Gastroesophageal sphincter (tissue), 4 donors: ENCODE data around the gene AKAIN1.

DNA sequence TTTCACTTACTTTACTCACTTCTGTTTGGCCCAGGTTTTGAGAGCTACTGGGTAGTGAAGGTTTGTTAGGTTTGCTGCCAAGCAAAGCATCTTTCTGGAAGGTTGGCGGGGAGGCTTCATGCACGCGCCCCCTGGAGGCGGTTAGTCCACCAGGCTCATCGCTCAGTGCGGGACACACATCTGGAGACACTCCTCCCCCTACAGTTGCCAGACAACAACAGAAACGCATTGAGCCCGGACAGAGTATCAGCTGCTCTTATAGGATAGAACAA, 90.5 kb downstream of the MYOM1 start:
- PRO-cap, result no peak
- RAMPAGE, long total RNA, 4 experiments, result no peak in any of the 4 experiments

GRCh38 chr18:3170386-3170749, 49.4 kb downstream of the MYOM1 start:
- PRO-cap, result no peak
- RAMPAGE, long total RNA, 4 experiments, result no peak in any of the 4 experiments

DNA sequence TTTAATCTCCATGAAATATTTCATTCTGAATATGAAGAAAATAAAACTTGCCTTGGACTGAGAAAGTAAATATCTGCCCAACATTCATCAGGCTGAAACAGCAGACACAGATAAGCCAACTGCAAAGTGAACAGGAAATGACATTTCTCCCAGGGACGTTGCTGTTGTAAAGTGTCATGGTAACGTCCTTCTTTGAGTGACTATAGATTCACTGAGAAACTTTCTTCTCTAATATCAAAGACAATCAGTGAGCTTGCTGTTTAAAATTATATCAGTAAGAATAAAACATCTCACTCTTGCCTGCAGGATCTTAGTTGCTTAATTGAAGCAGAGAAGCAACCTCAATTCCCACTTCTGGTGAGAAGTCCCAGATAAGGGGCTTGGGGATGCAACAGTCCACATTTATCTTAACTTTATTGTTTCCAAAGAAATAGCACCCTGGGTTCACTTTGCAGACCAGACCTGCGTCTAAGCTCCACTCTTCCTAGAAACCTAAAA, 6.2 kb downstream of the MYOM1 start:
- PRO-cap, result no peak
- RAMPAGE, long total RNA, 4 experiments, result no peak in any of the 4 experiments

GRCh38 chr18:3230980-3231566, 11.3 kb upstream of the MYOM1 start:
- PRO-cap, result no peak
- RAMPAGE, long total RNA, 4 experiments, result no peak in any of the 4 experiments

GRCh38 chr18:3257112-3258090, 4.5 kb upstream of the MYL12B start:
- PRO-cap, result no peak
- RAMPAGE, long total RNA, 4 experiments, result no peak in any of the 4 experiments

DNA sequence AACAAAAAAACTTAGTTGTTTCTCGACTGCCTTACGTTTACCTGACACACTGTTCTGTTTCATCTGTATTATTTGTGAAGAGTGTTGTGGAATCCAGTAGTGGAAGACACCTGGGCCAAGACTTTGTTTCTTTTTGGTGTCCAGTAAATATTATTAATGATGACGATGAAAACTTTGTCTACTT, 18.1 kb downstream of the MYL12B start:
- PRO-cap, result unidirectional peak, plus-strand start at position 75 of the sequence
- RAMPAGE, long total RNA, 4 experiments, result no peak in any of the 4 experiments

- PRO-cap, result no peak
- RAMPAGE, long total RNA, 4 experiments, result no peak in any of the 4 experiments
Measured at GRCh38 chr18:3447019-3447322, 3.0 kb upstream of the TGIF1 start.

- PRO-cap, result bidirectional peak, plus-strand start at chr18:3452726, minus-strand start at chr18:3452377
- RAMPAGE, long total RNA, 4 experiments, result no peak in any of the 4 experiments
Measured at GRCh38 chr18:3452213-3452969, 2.4 kb downstream of the TGIF1 start.

GRCh38 chr18:3520321-3520712, 70.3 kb downstream of the TGIF1 start:
- PRO-cap, result no peak
- RAMPAGE, long total RNA, 4 experiments, result no peak in any of the 4 experiments

DNA sequence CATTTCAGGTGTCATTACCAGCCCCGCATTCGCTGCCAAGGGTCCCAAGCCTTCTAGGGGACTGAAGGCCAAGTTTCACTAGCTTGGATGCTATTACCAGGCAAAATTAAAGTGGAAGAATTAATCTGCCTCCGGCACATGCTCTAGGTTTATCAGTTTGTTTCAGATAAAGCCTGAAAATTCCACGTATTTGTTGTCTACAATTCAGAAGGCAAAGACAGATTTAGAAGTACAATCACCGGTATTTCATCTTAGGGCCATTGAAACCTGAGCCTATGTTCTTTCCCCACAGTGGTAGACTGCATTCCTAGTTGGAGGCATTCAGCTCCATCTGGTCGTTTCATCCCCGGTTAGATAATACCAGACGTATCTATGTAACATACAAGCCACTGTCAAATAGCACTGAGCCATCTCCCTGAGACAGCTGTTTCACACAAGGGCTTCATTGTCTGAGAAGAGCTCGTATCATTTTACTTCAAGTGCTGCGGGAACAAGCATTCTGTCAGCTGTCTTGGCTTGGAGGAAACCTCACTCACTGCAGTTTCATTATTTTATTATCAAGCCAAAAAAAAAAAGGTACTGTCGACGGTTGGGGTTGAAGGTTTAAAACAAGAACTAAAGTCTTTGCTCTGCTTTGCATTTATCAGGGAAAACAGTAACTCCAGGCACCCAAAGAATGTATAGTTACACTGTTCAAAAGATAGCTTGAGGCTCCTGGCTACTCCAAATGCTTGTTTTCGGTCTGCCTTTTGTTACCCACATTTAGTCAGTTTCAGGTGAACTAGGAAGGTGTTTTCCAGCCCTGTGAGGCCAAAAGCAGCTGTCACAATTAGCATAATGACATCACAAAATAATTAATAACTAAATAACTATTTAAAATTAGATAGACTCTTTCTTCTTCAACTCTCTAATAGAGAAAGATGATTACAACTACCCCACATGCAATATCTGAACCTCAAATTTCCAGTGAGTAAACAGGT, 76.7 kb downstream of the TGIF1 start:
- PRO-cap, result no peak
- RAMPAGE, long total RNA, 4 experiments, result no peak in any of the 4 experiments

DNA sequence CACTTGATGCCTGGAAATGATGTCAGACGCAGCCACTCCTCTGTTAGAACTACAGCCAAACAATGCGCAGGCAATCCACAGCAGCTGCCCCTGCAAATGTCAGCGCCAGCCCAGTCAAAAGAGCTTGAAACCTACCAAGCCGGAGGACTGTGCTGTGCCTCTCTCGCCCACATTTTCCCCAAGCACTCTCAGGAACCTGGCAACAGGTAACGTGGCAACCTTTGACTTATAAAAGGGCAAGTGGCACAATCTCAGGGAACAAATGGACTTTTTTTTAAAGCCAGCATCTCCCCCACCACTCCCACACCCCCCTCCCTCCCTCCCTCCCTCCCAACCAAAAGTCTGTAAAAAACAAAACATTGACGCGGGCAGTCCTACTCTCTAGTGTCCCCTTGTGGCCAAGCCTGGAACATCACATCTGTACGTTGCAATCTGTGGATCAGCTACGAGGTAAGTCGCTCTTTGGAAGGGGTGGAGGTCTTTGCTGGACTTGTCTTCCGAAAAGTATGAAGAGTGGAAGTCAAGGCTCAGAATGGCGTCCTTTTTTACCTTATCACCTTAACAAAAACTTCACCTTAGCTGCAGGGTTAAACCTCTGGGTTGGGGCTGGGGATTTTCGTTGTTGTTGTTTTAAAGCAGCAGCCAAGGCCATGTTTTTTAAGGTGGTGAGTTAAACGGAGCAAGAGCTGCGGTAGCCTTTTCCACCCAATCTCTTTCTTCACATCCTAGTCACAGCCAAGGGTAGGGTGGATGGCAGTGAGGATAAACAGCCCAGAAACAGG, 144.3 kb downstream of the TGIF1 start:
- PRO-cap, result bidirectional peak, plus-strand start at position 43 of the sequence, minus-strand start outside the sequence; unidirectional peak, plus-strand start at position 428 of the sequence
- RAMPAGE, long total RNA, 4 experiments, result start-site peak on the plus strand in 3 of 4 experiments, centred at positions 62 to 418 of the sequence, 9 to 98 reads per replicate

- PRO-cap, result bidirectional peak, plus-strand start at chr18:3595127, minus-strand start at chr18:3594991
- RAMPAGE, long total RNA, 4 experiments, result no peak in any of the 4 experiments
Measured at GRCh38 chr18:3594817-3595410, 144.9 kb downstream of the TGIF1 start.

DNA sequence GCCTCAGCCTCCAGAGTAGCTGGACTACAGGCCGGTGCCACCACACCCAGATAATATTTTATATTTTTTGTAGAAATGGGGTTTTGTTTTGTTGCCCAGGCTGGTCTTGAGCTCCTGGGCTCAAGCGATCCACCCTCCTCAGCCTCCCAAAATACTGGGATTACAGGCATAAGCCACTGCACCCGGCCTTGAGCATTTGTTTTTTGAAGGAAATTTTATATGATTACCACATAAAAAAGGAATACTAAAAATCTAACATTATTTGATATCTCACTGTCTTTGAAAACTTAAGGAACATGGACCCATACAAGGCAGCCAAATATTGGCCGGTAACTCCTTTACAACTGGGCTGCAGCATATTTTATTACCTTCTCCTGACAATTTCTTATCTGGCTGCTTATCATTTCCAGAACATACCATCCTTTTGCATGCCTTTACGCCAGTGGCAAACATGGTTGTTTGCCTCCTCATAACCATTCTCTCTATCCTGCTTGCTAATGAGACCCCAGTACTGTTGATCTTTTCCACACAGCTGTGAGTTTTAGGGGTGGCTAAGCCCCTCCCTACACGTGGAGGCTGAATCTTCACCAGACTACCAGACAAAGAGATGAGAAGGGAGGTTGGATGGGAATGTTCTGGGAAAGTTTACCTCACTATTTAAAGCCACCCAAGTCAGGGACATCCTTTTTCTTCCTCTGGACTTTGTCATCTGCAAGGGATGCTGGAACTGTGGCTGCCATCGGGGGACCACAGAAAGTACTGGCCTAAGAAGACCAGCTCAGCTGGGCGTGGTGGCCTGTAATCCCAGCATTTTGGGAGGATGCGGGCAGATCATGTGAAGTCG, 157.5 kb downstream of the TGIF1 start:
- PRO-cap, result no peak
- RAMPAGE, long total RNA, 4 experiments, result no peak in any of the 4 experiments

DNA sequence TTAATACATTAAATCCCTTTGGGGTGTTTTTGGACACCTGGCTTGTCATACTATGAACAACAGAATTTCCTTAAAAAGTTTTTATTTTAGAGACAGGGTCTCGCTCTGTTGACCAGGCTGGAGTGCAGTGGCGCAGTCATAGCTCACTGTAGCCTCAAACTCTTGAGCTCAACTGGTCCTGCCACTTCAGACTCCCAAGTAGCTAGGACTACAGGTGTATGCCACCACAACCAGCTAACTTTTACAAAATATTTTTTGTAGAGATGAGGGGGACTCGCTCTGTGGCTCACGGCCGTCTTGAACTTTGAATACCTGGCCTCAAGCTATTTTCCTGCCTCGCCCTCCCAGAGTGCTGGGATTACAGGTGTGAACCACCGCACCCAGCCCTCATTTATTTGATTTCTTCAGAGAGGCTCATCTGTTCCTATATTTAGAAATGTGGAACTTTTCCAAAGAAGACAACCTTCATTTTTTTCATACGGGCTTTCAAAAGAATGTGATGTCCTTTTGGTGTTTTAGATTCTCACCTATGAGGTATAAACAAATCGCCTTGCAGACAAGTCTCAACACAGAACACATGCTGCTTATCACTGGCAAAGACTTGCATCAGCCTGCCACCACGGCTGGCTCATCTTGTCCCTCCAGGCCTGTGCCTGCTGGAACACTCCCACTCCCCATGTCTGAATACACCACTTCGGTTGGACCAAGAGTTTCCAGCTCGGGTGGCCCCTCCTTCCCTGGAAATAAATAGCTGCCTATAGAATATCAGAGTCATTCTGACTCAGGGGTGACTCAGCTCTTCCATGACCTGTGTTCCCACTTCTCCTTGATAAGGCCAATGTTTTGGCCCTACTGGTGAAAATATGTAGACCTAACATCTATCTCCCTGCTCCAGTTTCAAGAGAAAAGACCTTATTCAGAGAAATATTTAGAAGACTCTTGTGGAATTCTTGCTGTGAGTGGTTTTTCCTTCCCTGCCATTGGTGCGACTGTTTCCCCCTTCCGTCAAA, 202.6 kb downstream of the TGIF1 start:
- PRO-cap, result no peak
- RAMPAGE, long total RNA, 4 experiments, result no peak in any of the 4 experiments

GRCh38 chr18:3723039-3723324, 273.0 kb downstream of the TGIF1 start:
- PRO-cap, result no peak
- RAMPAGE, long total RNA, 4 experiments, result no peak in any of the 4 experiments

- PRO-cap, result no peak
- RAMPAGE, long total RNA, 4 experiments, result no peak in any of the 4 experiments
Measured at GRCh38 chr18:3870770-3871405, 420.9 kb downstream of the TGIF1 start.

GRCh38 chr18:3912639-3912917, 462.6 kb downstream of the TGIF1 start:
- PRO-cap, result no peak
- RAMPAGE, long total RNA, 4 experiments, result no peak in any of the 4 experiments

DNA sequence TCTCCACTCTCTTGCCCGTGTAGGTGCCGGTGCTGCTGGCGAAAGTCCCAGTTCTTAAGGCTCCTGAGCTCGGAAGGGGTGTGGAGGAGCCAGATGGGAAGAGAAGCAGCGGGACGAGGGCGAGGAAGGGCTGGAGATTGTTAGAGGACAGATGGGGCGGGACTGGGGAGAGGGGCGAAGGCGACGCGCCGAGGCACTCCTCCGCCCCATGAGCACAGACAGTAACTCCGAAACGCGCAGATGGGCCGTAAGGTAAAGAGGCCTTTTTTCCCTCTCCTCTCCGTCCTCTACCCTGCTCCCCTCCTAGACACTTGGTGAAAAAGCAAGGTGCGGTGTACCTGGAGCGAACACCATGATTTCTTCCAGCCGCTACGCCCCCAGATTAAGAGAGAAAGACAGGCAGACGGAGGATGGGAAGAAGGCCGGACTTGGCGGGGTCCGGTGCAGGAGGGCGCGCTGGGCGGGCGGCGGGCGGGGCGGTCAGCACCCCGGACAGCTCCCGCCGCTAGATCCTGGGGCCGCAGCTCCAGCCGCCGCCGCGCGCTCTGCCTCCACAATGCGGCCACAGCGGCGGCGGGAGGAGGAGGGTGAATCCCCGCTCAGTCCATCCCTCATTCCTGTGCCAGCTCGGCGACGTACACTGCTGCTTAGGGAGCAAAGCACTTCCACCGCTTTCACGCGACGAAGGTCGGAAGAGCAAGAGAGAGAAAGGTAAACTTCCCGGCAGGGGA, at the start of gene AKAIN1:
TSS of gene AKAIN1 (minus strand) at position 558 of the 731 bp plus-strand sequence.
- PRO-cap, result no peak
- RAMPAGE, long total RNA, 4 experiments, result no peak in any of the 4 experiments

DNA sequence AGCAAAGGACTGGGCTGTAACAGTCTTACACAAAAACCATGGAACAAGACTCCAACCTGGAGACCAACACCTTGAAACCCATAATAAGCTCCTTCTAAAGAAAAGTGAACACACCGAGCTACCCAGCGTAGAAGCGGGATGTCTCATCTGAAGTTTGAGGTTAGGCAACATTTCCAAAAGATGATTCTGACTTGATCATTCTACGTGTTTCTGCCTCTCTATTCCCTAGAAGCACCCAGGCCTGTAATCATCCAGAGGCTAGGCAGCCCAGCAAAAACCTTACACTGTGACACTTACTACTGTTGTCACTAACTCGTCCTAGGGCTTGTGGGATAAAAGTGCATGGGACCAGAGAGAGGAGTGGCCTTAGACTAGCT, 1.5 kb downstream of the ZBTB14 start:
- PRO-cap, result no peak
- RAMPAGE, long total RNA, 4 experiments, result no peak in any of the 4 experiments

DNA sequence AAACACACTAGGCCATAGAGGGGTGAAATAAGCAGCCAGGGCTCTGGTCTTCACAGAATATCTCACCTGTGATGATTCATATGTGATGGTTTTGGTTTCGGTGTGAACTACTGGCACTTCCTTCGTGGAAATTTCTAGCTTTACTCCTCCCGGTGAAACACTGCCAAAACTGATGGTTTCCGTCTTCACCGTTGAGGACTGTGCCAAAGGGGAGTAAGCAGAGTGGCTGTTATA, 100.5 kb upstream of the ZBTB14 start:
- PRO-cap, result no peak
- RAMPAGE, long total RNA, 4 experiments, result start-site peak on the minus strand in 1 of 4 experiments, centred at position 144 of the sequence, 17 reads per replicate